ENCODE results near the genes TMEM63A and ITPKB.

DNA sequence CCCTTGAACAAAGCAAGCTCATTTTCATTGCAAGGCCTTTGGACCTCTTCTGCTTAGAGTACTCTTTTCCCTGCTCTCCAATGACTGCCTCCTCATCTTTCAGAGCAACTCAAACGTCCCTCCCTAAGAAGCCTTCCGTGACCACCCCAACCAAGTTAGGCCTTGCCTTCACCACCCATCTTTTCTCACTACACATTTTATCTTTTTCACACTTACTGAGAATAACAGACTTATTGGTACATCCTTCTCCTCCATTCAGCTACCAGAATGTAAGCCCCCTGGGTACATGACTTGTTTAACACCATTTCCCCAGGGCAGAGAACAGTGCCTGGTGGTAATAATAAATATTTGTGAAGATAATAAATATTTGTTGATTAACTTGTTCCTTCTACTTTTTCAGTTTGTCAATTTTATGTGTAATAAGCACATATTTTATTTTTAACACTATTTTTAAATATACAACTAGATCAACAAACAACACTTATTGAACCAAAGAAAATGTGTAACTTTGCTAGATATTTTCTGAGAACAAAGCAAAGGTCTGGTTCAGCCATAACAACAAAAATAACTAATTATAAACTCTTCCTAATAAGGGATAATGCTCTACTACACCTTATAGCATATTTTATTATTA lies 39.7 kb downstream of the ENAH start:
- RRBS = no CpG with 5 or more reads among the region's 2 CpGs
CAGE:
- cytosol, long polyA plus RNA = no peak
- long polyA plus RNA = no peak
- nucleus, long polyA plus RNA = no peak

GRCh38 chr1:225766902-225767135 lies 10.8 kb upstream of the SRP9 start:
- RRBS = no CpG with 5 or more reads among the region's 5 CpGs
CAGE:
- cytosol, long polyA plus RNA = no peak
- long polyA plus RNA = no peak
- nucleus, long polyA plus RNA = no peak

DNA sequence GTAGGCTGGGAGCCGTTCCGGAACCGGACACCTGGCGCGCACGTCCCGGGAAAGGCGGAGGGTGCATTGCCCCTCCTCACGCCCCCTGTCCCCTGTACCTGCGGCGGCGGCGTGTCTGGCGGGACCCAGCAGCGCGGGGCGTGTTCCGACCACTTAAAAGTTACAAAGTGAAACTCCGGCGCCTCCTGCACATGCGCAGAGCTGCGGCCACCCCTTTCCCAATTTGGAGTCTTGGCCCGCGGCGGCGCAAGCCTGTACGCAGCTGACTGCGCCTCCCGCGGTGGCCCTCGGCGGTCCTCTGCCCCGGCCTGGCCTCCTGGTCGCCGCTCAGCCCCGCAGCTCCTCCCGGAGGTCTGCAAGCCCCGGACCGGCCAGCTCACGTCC lies at the start of gene TMEM63A:
TSS of gene TMEM63A (minus strand) at position 175 of the 384 bp plus-strand sequence.
- RRBS = 3% methylated on average over 7 of the region's 40 CpGs
CAGE:
- cytosol, long polyA plus RNA = no peak
- long polyA plus RNA = no peak
- nucleus, long polyA plus RNA = no peak

DNA sequence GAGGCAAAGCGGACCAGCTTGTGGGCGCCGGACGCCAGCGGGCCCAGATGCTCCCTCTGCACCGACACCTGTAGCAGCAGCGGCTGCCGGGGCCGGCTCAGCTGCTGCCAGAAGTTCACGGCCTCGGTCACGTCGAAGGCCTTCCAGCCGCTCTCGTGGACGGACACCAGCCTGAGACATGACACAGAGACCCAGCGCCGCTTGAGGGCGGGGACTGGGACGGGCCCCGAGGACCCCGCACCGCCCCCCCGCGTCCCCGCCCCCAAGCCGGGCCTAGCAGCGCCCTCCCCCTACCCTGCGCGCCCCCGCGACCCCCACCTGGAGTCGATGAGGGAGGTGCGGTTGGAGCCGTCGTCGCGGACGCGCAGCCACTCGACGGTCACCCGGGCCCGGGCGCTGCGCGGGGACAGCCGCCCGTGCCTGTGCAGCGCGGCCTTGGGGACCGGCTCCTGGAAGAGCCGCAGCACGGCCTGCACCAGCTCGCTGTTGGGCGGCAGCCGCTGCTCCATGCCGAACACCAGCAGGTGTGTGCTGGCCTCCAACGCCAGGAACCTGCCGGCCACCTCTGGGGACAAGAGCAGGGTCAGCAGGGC lies 1.4 kb downstream of the LEFTY1 start:
- RRBS = 97% methylated on average over 6 of the region's 60 CpGs
CAGE:
- cytosol, long polyA plus RNA = no peak
- long polyA plus RNA = no peak
- nucleus, long polyA plus RNA = no peak

GRCh38 chr1:226209198-226210045 lies 14.0 kb upstream of the MIXL1 start:
- RRBS = no CpG with 5 or more reads among the region's 23 CpGs
CAGE:
- cytosol, long polyA plus RNA = no peak
- long polyA plus RNA = no peak
- nucleus, long polyA plus RNA = no peak

GRCh38 chr1:226212985-226213386 lies 10.5 kb upstream of the MIXL1 start:
- RRBS = no CpG with 5 or more reads among the region's 8 CpGs
CAGE:
- cytosol, long polyA plus RNA = no peak
- long polyA plus RNA = no peak
- nucleus, long polyA plus RNA = no peak

- RRBS = 2% methylated on average over 28 of the region's 48 CpGs
CAGE:
- cytosol, long polyA plus RNA = no peak
- long polyA plus RNA = no peak
- nucleus, long polyA plus RNA = no peak
These were observed 585 bp downstream of the LIN9 start for GRCh38 chr1:226308087-226309070.

DNA sequence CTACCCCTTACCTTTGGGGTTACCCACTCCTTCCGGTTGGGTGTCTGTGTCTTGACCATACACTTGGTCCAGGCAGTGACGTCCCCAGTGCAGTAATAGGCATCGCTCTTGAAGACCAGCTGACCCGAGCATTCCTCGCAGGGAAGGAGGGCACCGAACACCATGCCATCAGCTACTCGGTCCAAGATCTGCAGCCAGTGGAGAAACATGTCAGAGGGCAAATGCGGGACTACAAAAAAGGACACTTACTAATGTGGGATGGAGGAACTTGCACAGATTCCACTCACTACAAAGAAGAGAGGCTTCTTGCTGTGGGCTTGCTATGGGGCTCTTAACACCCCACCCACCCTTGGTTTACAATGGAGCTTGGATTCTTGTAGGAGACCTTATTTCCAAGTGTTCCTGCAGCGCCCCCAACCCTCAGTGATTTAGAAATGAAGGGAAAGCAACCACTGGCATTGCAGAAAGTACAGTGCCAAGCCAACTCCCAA lies 22.4 kb downstream of the PARP1 start:
- RRBS = no CpG with 5 or more reads among the region's 9 CpGs
CAGE:
- cytosol, long polyA plus RNA = no peak
- long polyA plus RNA = no peak
- nucleus, long polyA plus RNA = no peak

DNA sequence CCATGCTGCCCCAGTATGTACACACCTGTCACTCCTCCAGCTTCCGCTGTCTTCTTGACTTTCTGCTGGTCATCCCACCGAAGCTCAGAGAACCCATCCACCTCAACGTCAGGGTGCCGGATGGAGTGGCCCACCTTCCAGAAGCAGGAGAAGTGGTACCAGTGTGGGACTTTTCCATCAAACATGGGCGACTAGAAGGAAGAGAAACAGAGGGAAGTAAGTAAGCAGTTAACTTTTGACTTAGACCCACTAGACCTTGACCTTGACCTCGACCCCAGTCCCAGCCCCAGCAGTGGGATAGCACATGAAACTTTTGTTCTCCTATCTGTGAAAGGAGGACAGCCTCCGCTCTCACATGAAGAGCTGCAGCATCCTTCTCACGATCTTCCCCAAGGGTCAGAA lies 5.7 kb downstream of the PARP1 start:
- RRBS = no CpG with 5 or more reads among the region's 8 CpGs
CAGE:
- cytosol, long polyA plus RNA = start-site peak on the minus strand centred at position 86 of the sequence, 106 bp wide, 183 and 106 reads in 2 replicates
- long polyA plus RNA = no peak
- nucleus, long polyA plus RNA = no peak

DNA sequence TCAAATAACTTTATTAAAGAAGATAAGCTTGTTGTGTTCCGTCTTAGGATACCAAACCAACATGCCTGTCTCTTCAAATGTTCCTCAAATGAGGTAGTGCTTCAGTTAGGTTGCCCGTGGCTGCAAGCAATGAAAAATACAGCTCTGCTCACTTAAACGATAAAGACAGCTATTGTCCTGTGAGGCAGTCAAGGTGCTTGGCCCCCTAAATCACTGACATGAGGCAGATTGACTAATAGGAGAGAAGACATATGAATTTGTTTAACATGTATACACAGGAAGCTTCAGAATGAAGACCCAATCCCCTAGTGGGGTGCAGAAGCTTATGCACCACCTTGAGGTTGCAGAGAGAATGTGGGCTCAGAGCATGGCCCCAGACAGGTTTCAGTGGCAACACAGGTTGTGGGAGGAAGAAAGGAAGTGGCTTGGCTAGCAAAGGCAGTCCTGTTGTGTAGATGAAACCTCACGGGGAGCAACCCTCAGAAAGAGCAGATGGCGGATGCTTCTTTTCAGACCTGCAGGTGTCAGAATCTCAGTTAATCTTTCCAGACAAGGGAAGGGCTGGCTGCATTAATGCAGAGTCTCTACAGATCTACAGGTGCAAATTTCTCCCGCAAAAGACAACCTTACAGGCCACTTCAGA lies 37.0 kb upstream of the PARP1 start:
- RRBS = no CpG with 5 or more reads among the region's 6 CpGs
CAGE:
- cytosol, long polyA plus RNA = no peak
- long polyA plus RNA = no peak
- nucleus, long polyA plus RNA = no peak

DNA sequence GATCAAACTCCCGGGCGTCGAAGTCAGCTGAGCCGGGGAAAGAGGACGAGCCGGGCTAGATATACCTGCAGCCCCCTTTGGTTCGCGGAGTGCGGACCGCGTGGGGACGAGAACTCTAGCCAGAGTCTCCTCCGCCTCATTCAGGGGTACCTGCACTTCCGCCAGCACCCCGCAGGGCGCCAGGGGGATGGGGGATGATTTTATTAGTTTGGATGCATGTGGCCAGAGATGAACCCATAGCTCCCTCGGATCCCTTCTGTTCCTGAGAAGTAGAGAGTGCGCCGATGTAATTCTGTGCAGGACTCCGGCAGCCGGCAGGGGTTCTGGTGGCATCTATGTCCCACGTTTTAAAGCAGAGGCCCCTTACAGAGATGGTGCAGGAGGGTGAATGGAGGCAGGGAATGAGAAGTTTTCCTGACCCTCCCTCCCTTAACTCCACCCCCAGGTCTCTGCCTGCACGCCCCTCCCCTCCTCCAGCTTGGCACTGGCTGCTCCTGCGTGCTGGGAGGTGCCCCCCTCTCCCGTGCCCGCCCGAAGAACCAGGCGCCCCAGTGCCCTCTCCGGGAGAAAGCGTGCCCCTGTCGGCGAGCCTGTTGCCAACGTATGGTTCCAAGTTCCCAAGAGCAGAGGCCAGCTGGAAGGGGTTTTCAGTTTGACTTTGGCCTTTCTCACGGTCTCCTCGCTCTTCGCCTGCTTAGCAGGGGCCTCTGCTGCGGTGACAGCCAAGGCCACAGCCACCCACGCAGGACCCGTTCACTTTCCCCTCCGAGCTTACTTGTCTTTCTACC lies 1.2 kb downstream of the STUM start:
- RRBS = no CpG with 5 or more reads among the region's 40 CpGs
CAGE:
- cytosol, long polyA plus RNA = no peak
- long polyA plus RNA = no peak
- nucleus, long polyA plus RNA = no peak

DNA sequence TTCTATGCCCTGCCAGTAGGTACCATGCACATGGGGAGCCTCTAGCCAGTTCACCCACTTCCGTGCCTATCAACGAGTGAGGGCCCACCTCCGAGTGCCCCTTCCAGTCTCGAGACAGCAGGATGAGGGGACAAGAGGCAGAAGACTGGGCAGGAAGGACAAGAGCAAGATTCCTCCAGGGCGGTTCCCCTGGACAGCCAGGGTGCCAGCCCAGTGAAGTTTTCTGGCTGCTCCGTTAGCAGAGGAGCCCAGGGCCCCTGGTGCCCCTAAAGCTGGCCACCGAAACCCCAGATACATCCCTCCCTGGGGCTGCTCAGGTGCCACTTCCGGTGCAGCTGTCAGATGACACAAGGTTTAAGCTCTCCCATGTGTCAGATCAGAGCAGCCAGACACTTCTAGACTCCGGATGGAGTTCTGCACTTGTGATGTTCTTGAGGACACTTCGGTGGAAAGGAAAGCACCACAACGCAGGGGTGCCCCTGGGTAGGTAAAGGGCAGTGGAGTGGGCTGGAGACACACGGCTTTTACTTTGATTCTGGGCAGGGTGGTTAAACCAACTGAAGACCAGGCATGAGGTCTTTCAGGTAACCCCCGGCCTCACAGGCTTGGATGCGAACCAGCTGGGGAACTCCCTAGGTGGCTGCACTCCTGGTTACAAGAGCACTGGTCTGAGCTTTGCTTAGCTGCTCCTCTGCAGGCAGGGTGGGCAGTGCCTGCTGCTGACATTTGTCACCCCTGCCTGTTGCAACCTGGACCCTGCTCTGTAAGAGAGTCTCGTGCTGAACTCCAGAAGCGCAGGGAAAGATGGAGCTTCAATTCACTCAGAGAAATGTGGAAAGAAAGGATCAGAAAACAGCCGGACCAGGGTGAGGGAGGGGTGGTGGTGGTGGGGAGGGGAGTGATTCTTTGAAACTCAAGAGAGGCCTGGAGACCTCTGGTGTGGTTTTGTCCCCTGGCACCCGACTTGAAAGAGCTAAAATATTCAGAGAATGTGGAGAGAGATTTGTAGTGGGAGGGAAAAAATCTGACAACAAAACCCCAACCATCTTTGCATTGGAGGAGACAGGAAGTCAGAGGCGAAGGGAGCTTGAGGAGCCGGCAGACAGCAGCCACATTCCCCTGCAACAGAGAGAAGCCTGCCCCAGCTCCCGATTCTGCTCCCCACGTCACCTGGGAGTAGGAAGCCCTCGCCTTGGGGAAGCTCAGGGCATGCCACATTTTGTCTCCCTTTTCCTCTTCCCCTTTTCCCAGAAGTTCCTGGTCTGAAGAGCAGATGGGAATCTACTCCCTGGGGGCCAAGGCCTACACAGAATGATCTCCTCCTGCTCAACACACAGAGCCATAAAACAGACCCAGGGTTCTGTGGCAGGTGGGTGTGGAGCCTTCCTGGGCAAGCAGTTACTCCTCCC lies 85.4 kb downstream of the ITPKB start:
- RRBS = 93% methylated on average over 2 of the region's 23 CpGs
CAGE:
- cytosol, long polyA plus RNA = no peak
- long polyA plus RNA = no peak
- nucleus, long polyA plus RNA = no peak

DNA sequence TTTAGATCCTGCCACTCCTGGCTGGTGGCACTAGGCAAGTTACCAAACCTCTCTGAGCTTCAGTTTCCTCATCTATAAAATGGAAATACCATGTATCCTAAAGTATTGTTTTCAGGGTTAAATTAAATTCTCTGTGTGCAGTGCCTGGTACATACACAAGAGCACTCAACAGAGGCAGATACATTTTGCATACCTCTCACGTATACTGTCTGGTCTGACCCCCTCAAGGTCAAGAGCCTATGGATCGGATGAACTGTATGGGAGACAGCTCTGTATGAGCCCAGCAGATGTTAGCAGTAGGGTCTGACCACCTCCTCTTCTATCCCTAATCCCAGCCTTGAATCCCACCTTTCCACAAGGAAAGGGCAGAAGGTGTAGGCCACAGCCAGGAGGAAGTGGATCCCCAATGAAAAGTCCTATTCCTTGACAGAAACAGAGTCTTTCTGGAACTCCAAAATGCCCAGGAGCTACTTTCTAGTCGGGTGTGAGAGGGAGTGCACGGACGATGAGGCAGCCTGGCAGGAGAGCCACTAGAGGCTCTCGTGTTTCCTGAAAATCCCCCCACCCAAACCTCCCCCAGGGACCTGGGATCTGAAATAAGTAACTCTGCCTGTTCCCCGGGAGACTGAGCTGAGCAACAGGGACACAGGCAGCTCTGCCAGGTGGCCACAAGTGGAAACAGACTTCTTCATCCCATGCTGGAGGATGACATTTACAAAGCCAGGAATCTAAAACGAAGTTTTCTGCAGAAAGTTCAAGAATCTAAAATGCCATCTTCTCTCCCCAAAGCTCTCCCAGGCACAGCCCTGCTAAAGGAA lies 77.3 kb downstream of the ITPKB start:
- RRBS = no CpG with 5 or more reads among the region's 8 CpGs
CAGE:
- cytosol, long polyA plus RNA = no peak
- long polyA plus RNA = no peak
- nucleus, long polyA plus RNA = no peak

- RRBS = 99% methylated on average over 2 of the region's 7 CpGs
CAGE:
- cytosol, long polyA plus RNA = no peak
- long polyA plus RNA = no peak
- nucleus, long polyA plus RNA = no peak
These were observed 63.0 kb downstream of the ITPKB start for GRCh38 chr1:226675877-226676747.

GRCh38 chr1:226679678-226680721 lies 59.1 kb downstream of the ITPKB start:
- RRBS = no CpG with 5 or more reads among the region's 28 CpGs
CAGE:
- cytosol, long polyA plus RNA = no peak
- long polyA plus RNA = no peak
- nucleus, long polyA plus RNA = no peak

DNA sequence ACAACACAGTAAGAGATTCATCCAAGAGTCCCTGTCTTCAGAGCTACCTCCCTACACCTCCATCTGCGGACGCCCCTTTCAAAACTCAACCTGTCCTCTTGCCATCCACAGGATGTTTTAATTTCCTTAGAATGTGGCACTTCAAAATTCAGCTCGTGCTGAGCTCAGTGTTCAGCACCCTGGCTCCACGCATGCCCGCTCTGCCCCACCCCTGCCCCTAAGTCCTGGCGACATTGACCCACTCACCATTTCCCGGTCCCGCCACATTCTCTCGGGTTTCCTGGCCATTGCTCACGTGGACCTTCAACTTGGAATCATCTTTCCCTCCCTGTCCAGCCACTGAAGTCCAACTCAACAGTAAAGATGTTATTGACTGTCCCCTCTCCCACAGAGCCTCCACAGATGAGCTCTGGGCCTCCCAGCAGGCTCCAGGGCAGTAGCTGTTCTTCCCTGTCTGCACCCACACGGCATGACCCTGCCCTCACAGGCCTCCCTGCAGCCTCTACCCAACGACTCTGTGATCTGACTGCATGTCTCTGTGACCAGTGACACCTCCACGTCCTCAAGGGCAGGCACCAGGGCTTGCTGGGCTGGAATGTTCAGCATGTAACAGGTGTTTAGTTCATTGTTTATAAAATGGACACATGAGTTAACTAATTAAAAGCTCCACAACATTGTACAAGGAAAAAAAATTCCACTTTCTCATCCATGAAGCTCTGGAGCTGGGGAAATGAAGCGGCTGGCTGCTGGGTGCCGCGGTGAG lies 53.8 kb downstream of the ITPKB start:
- RRBS = no CpG with 5 or more reads among the region's 16 CpGs
CAGE:
- cytosol, long polyA plus RNA = no peak
- long polyA plus RNA = no peak
- nucleus, long polyA plus RNA = no peak

GRCh38 chr1:226714448-226715074 lies 24.5 kb downstream of the ITPKB start:
- RRBS = no CpG with 5 or more reads among the region's 3 CpGs
CAGE:
- cytosol, long polyA plus RNA = no peak
- long polyA plus RNA = no peak
- nucleus, long polyA plus RNA = no peak

GRCh38 chr1:226729996-226730469 lies 9.0 kb downstream of the ITPKB start:
- RRBS = no CpG with 5 or more reads among the region's 1 CpG
CAGE:
- cytosol, long polyA plus RNA = no peak
- long polyA plus RNA = no peak
- nucleus, long polyA plus RNA = no peak

GRCh38 chr1:226738915-226739599 lies at the start of gene ITPKB:
ITPKB (minus strand) TSS chr1:226739282.
- RRBS = 2% methylated on average over 5 of the region's 26 CpGs
CAGE:
- cytosol, long polyA plus RNA = no peak
- long polyA plus RNA = no peak
- nucleus, long polyA plus RNA = no peak

DNA sequence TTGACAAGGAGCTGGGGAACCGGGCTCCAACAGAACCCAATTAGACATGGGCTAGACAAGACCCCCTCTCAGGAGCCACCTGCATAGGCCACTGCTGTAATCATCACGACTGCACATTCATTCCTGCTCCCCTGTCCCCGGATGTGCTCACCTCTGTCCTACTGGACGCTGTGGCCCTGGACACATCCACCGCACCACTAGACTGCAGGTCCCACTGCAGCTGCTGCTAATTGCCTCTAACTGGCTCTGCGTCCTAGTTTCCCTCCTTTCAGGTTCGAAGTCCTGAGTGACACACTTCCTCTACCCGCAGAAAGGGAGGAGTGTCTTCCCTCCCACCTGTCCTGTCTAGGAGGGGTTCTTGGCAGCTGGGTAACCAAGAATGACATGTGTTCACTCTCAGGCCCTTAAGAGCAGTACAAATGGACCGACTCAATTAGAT lies 40.4 kb upstream of the ITPKB start:
- RRBS = 56% methylated on average over 2 of the region's 9 CpGs
CAGE:
- cytosol, long polyA plus RNA = no peak
- long polyA plus RNA = no peak
- nucleus, long polyA plus RNA = no peak

Measured in SK-N-SH (cell line).